Tibial artery (tissue), 1 donor: ENCODE measurements around the genes DLG3, TEX11 and GJB1.

- PRO-cap, result no peak
Observed at GRCh38 chrX:68834379-68834589, 5.5 kb downstream of the EFNB1 start.

GRCh38 chrX:68897696-68898060 lies 68.9 kb downstream of the EFNB1 start:
- PRO-cap, result no peak

GRCh38 chrX:68989829-68990328 lies 161.1 kb downstream of the EFNB1 start:
- PRO-cap, result no peak

- PRO-cap, result no peak
Observed at GRCh38 chrX:68995718-68996744, 167.2 kb downstream of the EFNB1 start.

- PRO-cap, result no peak
Observed at GRCh38 chrX:69309114-69309909, 144.1 kb upstream of the PJA1 start.

DNA sequence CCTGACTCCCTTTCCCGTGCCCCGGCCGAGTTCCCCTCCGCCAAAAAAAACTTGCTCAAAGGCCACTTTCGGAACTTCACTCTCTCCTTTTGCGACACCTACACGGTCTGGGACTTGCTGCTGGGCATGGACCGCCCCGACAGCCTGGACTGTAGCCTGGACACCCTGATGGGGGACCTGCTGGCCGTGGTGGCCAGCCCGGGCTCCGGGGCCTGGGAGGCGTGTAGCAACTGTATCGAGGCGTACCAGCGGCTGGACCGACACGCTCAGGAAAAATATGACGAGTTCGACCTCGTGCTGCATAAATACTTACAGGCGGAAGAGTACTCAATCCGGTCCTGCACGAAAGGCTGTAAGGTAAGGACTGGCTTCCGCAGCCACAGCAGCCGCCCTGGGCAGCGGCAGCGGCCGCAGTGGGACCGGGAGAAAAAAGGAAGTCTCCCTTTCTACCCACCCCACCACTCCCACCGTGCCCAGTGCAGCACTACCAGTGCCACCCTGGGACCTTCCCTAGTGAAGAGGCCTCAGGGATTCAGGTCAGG lies 1.7 kb downstream of the NALF2 start:
- PRO-cap, result no peak

DNA sequence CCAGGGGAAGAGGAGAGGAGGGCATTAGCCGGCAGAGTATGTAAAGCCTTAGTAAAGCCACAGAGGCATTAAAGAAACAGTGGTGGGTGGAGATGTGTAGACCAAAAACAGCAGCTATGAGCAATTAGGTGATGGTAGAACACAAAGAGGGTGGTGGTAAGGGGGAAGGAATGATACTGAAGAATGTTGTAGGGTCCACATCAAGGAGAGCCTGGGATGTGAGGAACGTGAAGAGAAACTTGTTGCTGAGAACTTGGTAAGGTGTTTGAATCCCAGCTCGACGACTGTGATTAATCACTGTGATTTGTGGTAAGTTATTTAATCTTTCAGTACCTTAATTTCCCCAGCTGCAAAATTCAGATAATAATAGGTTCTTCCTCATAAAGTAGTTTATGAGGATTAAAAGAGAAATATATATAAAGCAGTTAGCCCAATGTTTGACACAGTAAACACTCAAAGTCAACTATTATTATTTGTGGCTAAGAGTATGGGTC lies 2.4 kb downstream of the IGBP1 start:
- PRO-cap, result no peak

DNA sequence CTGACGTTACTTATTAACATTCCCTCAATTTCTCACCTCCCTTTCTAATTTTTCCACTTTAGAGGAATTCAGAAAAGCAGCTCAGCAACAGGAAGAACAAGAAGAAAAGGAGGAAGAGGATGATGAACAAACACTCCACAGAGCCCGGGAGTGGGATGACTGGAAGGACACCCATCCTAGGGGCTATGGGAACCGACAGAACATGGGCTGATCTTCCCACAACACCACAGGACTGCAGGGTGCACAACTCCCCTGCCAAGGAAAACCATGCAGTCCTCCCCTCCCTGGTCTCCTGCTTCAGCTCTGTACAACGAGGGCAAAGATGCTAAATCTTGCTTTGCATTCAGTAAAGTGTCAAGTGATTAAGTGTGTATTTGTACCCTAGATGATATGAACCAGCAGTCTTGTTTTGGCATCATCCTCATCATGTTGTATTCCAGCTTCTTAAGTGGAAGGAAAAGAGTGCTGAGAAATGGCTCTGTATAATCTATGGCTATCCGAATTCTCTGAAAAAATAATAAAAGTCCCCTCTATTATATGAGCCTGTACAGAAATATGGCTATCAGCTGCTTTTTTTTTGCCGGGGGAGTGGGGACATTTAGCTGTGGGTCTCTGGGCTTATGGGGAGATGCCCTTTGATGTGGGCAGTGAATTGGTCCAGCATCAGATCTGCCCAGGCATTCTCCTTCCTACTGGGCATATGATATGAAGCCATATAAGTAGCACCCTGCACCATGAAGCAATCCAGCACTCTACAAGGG lies 11.3 kb upstream of the DGAT2L6 start:
- PRO-cap, result no peak

GRCh38 chrX:70444632-70445105 lies at the start of gene DLG3:
DLG3 (plus strand) TSS chrX:70444835.
- PRO-cap, result no peak

DNA sequence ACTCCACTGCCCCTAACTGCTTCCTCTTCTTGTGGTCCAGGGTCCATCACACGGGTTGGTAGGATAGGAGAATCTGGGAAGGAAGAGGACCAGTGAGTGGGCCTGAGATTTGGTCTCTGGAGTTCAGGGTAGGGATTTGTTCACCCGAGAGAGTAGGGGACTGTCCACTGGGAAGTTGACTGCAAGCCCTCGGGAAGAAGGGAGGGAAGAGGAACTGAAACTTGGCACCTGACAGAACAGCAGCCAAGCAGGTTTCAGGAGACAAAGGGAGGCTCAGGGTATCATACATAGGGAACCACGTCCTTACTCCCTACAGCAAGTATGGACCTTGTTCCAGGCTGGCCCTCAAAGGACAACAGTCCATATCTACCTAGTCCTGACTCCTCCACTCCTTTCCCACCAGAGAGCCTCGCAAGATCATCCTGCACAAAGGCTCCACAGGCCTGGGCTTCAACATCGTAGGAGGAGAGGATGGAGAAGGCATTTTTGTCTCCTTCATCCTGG lies 8.7 kb downstream of the DLG3 start:
- PRO-cap, result no peak

DNA sequence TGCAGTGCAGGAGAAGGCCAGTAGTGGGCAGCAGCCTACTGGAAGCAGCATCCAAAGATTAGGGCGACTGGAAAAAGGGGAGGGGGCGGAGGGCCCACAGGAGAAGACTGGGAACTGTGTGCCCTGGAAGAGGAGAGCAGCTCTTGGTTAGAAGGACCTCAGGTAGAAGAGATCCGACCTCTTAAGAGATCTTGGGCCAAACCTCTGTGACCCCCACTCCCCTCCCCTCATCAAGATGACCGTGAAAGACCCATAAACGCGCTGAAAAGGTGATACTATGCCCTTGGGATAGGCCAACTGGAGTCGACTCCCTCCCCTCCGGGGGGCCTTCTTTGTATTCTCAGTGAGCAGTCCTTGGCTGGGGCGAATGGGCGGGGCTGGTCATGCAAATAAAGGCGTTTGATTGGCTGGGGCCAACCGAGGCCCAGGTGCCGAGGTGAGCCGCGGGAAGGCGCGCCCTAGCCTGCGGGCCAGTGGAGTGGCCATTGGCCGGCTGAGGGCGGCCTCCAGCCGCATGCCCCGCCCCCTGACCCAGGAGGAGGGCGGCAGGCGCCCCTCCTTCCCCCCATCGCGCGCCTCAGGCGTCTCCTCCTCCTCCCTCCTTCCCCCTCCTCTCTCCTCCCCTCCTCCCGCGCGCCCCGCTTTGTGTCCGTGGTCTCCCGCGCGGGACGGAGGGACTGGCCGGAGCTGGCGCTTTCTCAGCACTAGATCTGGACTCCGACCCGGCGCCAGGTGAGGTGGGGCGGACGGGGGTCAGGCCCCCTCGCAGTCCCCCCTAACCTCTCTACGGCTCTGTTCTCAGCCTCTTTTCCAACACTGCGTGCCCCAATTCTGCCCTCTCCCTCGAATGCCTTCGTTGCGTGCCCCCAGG lies 10.1 kb downstream of the DLG3 start:
- PRO-cap, result no peak

DNA sequence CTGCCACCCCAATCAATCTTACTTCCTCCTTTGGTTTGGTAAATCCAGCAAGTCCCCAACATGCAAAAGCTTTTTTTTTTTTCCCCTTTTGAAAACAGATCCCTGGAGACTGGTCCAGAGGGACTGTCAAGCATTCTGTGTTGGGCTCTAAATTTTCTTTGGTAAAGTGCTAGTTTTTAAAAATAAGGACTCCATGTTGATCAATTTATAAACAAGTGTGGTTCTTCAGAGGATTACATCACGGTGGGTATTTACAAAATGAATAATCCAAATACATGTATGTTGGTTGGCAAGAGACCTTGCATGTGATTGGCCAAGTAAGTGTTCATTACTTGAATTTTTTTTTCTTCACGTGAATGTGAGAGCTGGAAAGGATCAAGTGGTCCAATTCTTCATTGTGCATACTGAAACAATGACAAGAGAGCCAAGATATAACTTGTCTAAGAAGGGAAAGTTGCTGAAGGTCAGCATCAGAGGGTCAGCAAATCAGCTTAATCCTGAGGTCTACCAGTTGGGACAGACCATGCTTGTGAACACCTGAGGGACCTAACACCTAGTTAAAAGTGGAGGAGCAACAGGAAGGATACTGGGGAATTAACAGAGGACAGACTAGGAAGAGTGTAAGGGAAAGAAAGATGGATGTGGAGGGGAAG lies 12.2 kb downstream of the DLG3 start:
- PRO-cap, result no peak

DNA sequence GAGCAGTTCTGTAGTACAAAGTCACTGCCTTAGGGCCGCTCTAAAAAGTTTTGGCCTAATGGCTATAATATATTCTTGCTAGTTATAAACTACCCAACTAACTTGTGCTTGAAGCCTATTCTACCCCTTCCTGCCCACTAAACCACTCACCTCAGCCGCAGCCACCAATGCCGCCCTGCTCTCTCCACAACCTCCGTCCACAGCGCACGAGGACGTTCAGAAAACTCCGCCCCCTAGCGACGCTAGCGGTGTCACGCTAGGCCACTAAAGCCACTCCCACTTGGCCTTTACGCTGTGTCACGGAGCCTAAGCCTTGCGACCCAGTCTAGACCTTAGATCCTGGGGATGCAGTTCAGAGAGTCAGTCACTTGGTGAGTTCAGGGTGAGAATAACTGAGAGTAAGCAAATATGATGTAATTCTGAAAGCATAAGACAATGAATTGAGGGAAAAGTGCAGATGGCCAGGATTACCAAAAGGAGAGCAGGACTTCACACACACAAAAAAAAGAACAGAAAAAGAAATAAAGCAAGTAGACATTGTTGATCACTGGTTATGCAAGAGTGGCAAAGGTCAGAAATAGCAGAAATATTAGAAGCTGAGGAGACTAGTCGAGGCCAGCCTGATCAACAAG lies at the start of gene TEX11:
Gene TEX11 (minus strand): TSS at position 208 of the 632 bp plus-strand sequence.
- PRO-cap, result no peak

GRCh38 chrX:71060543-71060970 lies 7.6 kb downstream of the SNX12 start:
- PRO-cap, result no peak

DNA sequence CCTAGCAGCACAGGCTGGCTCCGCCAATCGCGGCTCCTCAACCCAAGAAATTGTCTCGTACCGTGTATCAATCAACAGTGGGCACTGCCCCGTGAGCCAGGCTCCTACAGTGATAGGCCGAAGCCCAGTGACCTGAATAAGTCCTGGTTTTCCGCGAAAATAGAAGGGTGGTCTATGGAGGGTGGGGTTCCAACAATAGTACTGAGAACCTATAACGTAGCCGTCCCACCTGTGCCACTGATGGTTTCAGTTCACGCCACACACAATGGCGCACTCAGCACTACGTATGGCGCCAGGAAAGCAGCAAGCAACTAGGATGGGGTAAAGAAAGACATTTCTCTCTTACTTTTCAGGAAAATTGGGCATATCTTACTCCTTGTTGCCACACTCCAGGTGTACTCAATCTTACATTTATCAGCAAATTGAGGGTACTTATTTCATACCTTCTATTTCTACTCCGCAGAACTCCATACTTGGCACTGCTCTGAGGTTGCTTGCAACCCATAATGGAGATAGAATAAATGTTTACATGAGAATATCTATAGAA lies 541 bp upstream of the SNX12 start:
- PRO-cap, result bidirectional peak, plus-strand start at position 74 of the sequence, minus-strand start outside the sequence

DNA sequence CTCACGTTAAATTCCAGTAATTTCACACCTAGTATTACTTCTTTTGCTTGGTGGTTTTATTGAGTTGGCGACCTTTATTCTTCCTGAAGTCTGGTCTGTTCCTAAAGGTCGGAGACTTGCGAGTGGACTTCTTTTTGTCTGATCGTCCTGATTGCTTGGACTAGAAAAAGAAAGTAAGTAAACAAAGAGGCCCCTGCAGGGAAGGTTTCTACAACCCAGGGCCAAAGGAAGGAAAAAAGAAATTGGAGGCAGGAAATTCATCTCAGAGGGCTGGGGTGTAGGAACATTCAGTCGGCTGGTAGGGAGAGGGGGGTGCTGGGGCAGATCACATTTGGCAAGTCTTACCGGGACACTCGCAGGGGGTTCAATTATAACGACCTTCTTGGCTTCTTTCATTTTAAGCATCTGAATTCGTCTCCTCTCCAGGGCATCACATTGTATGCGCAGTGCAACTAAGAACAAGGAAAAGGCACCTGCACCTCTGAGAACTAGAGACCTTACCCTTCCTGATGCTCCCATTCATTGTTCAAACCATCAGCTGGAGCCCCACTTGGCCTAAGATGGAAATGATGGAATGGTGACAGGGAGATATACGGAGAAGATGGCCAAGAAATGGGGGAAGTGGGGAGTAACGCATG lies 2.5 kb downstream of the CXorf65 start:
- PRO-cap, result no peak

DNA sequence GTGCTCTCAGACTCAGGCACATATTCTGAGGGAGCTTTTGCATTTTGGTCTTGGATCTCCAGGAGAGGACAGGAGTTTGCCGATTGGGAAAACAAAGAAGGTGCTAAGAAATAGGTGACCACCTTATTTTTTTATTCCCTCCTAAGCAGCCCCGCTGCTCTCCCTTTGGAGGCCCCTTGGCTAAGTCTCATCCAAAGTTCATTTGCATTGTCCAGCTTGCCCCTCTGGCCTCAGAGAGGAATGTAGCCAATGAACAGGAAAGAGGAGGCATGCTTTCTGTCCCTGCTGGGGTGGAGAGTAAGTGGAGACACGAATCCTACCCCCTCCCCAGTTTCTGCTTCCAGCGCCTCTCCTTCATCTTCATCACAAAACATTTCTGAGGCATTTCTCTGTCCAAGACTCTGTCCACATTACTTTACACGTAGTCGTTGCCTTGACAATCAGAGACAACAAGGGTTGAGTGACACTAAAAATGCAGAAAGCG lies 38.7 kb downstream of the NLGN3 start:
- PRO-cap, result no peak

- PRO-cap, result no peak
Observed at GRCh38 chrX:71216148-71217107, 6.6 kb upstream of the GJB1 start.

DNA sequence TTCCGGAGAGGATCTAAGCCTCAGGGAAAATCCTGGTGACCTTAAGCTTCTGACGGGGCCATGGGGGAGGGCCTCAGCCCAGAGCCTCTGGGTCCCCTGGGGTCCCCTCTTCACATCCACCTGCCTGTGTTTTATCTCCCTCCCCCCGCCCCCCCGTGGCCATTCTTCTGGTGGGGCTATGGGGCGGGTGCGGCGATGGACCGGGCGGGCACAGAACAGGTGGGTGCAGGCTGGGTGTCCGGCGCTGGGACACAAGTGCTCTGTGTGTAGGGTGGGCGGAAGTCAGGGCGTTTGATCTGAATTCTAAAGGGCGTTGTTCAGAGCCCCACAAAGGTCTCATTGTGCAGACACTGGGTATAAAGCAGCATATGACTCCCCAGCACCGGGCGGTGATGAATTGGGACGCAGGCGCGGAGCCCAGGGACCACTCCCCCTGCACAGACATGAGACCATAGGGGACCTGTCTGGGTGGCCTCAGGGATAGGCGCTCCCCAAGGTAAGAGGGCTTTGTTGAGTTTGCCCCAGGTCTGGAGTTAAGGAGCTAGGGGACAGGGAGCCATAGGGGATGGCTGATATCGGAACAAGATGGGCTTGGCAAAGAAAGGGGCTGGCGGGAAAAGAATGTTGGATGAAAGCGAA lies at the start of gene GJB1:
Gene GJB1 (plus strand): TSS at position 385 of the 639 bp plus-strand sequence.
- PRO-cap, result no peak

DNA sequence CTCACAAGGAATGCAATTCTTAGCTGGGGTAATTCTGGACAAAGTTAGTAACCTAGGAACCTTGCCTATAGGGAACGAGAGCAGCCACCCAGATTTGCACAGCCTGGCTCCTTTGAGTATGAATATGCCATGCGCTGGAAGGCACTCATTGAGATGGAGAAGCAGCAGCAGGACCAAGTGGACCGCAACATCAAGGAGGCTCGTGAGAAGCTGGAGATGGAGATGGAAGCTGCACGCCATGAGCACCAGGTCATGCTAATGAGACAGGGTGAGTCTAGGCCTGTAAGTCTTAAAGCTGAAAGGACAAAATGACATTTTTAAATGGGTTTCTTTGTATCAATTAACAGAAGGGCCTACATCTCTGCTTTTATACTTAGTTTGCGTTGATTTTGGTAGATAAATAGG lies 4.8 kb upstream of the ITGB1BP2 start:
- PRO-cap, result no peak